ENCODE measurements around the genes PAM16 and NMRAL1.

GRCh38 chr16:3677437-3678576 lies 23.3 kb downstream of the DNASE1 start:
- PRO-cap, 2 experiments = no peak in any of the 2 experiments

DNA sequence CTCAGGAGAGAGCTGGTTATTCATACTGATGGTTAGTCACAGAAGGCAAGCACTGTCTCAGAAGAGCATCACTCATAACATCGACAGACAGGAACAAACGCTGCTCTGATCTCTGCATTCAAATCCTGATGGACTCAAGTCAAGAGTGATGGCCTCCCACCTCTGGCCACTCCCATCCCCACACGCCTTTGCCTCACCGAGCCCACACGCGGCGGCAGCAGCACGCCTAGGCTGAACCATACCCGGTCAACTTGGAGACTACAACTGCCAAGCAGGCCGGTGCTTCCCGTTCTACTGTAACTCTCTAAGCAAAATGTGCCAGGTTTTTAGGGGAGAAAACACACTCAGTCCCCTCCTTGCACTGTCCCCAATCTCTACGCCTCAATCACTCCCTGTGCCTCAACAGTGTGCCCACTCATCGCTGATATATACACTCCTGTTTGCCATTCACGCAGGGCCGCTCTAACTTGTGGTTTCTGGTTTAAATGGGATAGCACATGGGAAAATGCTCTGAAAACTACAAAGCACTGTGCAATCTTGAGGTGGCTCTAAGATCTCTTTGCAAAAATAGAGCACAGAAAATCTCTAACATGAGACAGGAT lies 55.9 kb downstream of the CREBBP start:
- PRO-cap, 2 experiments = peak in 1 of 2 experiments; most common minus-strand start position 230 of the sequence (in 1)

DNA sequence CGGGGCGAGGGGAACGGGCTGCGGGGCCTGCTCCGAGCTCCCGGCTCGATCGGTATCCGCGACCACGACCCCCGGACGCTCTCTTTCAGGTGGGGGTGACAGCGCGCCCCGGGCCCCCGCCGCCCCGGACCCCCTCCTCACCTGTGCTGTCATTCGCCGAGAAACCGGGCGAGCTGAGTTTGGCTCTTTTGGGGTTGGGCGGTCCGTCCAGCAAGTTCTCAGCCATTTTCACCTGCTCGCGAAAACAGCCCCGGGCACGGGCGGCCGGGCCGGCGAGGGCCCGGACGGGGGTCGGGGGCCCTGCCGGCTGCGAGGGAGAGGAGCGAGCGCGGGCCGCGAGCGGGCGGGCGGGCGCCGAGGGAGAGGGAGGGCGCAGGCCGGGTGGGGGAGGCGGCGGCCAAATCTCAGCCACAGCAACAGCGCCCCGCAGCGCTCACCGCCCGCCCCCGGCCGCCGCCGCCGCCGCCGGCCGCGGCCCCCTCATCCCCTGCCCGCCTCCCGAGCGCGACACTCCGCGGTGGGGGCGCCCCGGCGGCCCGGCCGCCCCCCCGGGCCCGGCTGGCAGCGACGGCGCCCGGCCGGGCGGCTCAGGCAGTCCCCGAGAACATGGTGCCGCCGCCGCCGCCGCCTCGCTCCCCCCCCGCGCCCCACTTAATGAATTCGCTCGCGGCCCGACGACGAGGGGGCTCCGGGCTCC lies 674 bp downstream of the CREBBP start:
- PRO-cap, 2 experiments = peak in 2 of 2 experiments; most common plus-strand start position 483 of the sequence (in 1); most common minus-strand start position 503 of the sequence (in 1)

DNA sequence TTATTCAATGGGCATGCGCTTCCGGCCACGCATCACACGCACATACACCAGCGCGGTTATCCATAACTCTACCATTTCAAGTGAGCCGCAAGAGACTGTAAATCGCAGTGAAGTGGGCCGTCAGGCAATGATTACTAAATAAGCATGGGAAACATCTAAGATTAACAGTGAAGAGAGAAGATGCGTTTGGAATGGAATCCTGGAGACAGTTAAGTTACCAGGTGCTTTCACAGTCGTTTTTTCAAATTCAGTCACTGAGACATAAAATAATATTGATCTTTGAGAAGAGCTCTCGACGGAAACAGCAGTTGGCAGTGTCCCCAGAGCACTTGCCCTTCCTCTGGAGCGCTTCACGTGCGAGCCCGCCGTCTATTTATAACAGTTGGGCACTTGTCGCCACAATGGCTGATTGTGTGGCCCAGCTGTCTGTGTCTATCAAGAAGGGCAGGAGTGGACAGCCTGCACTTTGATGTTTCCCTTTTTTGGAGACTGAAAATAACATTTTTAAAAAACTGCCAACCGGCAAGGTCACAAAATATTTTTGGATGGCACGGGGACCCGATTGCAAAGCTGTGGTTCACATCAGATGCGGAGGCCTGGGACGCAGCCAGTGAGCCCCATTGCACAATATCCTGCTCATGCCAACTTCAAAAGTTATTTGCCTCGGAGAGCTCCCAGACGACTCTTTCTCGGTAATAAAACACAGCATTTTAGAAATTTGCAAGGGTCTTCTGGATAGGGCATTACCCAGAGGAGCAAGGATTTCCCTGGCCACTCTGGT lies 62.9 kb downstream of the ADCY9 start:
- PRO-cap, 2 experiments = no peak in any of the 2 experiments

GRCh38 chr16:4093804-4094127 lies 22.5 kb downstream of the ADCY9 start:
- PRO-cap, 2 experiments = no peak in any of the 2 experiments

DNA sequence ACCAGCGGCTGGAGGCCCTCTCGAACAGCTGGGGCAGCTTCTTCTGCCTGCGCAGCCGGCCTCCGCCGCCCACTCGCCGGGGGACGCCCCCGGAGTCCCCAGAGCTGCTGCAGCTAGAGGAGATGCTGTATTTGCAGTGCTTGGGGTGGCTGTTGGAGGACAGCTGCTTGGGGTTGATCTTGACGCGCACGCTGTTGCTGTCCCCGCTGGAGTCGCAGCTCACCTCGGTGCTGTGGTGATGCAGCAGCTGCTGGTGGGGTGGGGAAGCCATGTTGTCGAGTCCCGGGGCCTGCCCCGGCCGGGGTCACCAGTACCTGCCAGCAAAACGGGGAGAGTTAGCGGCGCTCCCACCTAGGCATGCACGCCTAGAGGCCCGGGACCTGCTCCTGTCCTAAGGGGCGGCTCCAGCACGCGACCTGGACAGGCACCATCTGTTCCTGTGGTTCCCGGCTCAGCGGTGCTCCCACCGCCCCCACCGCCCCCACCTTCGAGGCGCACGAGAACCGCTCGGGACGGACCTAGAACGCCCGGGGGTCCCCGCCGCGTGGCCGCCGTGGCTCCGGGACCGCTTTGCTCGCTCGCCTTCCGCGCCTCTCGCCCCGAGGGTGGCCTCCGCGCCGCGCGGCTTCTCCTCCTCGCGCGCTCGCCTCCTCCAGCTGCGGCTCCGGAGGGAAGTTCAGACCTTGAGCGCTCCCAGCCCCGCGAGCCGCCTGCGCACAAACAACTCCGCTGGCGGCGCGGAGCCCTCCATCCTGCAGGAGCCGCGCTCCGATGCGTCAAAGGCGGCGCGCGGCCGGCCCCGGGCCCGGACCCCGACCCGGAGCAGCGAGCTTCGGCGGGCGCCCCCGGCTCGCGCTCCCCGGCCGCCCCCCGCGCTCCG lies 830 bp downstream of the ADCY9 start:
- PRO-cap, 2 experiments = peak in 1 of 2 experiments; most common minus-strand start position 658 of the sequence (in 1)

GRCh38 chr16:4247444-4248026 lies 5.7 kb upstream of the SRL start:
- PRO-cap, 2 experiments = no peak in any of the 2 experiments

GRCh38 chr16:4263373-4264063 lies 9.3 kb downstream of the TFAP4 start:
- PRO-cap, 2 experiments = no peak in any of the 2 experiments

- PRO-cap, 2 experiments = no peak in any of the 2 experiments
Measured at GRCh38 chr16:4324014-4324612, 8.2 kb downstream of the GLIS2 start.

GRCh38 chr16:4350486-4351824 lies at the start of gene PAM16:
Gene PAM16 (minus strand): TSS chr16:4351321.
- PRO-cap, 2 experiments = peak in 1 of 2 experiments; most common minus-strand start chr16:4351263 (in 1)

DNA sequence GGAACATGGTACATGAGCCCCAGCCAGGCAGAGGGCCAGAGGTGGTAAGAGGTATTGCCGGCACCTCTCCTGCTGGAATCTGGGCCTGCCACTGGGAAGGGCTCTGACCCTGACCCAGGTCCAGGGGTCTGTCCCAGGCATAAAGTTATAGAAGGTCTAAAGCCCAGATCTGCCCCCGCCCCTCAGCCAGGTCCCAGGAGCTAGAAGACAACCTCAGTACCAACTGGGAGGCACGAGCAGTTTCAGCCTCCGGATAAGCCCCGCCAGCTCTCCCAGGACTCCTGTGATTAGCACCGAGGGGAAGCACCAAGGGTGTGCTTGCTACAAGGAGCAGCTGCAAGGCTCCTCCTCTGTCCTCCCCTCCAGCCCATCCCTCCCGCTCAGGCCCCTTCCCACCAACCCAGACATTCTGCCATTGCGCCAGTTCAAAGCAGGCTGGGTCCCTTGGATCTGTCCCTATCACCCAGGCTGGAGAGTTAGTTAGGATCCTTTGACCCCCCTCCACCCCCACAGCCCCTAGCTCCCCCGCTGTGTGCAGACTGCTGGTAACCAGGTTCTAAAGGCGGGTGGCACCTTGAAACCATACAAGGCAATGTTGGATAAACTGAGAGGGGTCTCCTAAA lies 2.2 kb upstream of the VASN start:
- PRO-cap, 2 experiments = peak in 2 of 2 experiments; most common minus-strand start position 387 of the sequence (in 2)

DNA sequence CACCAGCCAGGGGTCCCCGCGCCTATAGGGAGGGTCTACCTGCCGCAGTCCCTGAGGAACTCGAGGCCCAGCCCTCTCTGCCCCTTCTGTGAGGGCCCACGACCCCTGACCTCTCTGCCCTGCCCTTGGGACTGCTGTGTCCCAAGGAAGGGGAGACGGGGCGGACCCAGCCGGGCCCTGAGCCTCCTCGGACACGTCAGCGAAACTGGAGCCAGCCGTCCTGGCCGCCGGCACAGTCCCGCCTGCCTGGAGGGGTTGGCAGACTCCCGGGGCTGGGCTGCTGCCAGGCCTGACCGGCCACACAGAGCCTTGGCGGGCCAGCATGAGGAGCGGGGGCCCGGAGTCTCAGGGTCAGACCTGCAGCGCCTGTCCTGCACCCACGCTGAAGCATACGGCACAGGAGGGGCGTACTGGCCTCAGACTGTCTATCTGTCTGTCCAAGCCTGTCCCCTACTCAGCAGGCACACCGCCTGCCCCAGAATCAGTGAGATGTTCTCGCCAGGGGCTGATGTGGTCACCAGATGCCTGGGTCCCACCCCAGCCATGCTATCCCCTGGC lies 4.5 kb downstream of the VASN start:
- PRO-cap, 2 experiments = peak in 1 of 2 experiments; most common minus-strand start position 483 of the sequence (in 1)

DNA sequence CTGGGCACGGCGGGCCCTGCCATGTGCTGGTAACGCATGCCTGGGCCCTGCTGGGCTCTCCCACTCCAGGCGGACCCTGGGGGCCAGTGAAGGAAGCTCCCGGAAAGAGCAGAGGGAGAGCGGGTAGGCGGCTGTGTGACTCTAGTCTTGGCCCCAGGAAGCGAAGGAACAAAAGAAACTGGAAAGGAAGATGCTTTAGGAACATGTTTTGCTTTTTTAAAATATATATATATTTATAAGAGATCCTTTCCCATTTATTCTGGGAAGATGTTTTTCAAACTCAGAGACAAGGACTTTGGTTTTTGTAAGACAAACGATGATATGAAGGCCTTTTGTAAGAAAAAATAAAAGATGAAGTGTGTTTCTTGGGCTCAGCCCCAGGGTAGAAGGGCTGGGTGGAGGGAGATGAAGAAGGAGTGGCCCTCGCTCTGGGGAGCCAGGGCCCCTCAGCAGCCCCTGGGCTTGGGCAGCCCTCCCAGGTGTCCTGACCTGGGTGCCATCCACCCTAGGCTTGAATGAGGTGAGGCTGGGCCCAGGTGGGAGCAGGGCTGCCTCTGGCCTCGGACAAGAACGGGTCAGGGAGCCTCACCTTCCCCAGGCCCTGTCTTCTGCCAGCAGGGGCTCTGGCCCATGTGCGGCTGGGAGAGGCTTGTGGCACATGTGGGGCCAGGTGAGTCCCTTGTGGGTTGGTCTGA lies 11.7 kb downstream of the VASN start:
- PRO-cap, 2 experiments = peak in 2 of 2 experiments; most common minus-strand start position 166 of the sequence (in 2)

DNA sequence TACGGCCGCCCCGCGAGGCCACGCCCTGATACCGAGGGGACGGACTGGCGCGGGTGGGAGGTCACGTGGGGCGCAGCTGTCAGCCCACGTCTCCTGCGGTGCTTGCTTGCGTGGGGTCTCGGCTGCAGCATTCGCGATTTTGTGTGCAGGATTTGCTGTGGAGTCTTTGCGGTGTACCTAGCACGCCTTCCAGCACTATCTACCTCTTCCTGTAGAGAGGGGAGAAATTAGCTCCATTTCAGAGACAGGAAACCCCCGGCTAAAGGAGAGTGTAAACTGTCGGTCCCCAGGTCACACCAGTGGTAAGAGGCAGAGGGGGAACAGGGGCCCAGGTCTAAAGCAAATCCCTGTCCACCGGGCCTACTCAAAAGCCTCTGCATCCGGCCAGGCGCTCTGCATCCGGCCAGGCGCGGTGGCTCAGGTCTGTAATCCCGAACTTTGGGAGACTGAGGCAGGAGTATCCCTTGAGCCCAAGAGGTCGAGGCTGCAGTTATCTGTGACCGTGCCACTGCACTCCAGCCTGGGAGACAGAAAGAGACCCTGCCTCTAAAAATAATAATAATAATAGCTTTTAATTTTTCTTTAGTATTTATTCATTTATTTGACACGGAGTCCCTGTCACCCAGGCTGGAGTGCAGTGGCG lies 478 bp upstream of the CORO7 start:
- PRO-cap, 2 experiments = peak in 2 of 2 experiments; most common plus-strand start position 34 of the sequence (in 1)

GRCh38 chr16:4473969-4474856 lies at the start of gene NMRAL1:
Gene NMRAL1 (minus strand): TSS chr16:4474625.
- PRO-cap, 2 experiments = peak in 1 of 2 experiments; most common plus-strand start chr16:4474766 (in 1); most common minus-strand start chr16:4474555 (in 1)

DNA sequence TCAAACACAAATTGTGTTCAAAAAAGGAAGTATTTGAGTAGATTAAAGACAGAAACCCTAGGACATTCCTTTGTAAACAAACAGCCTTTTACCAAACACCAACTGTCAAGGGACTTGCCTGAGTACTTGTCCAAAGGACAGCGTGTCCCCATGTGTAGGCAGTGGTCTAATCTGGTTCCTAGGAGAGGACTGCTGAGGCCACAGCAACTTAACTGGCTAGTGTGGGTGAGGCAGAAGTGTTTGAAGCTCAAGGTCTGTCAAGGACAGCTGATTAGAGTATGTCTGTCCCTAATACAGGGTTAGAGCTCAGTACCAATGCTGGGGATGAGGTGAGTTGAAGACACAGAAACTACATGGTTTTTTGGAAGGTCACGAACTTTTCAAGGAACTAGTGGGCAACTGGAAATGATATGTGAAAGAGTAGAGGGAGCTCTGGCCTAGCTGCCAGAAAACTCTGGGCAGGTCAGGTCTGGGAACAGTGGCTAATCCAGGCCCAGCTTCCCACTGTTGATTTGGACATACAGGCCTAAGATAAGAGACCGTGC lies 10.1 kb downstream of the HMOX2 start:
- PRO-cap, 2 experiments = no peak in any of the 2 experiments

DNA sequence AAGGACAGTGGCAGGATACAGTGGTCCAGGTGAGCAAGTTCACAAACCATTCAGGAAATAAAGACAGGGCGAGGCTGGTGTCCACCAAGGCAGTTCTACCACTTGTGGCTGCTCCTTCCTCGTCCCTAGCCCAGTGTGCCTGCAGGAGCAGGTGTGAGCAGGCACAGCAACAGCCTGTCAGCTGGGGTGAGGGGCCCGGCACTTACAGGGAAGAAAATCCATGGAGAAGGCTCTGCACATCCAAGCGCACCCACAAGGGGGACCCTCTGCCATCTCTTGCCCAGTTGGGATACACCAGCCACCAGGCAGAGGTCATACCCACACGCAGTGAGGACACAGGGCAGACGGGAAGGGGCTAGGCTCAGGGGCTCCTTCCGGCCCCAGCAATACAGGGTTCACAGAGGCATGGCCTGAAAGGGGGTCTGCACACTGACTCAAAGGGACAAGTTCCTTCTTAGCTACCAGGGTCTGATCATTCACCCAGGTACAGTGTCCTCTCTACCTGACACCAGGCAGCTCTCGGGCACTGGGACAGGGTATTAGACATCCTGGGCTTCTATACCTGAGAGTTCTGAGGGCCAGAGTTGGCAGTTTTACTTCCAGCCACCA lies 27.0 kb downstream of the CDIP1 start:
- PRO-cap, 2 experiments = no peak in any of the 2 experiments

- PRO-cap, 2 experiments = no peak in any of the 2 experiments
Measured at GRCh38 chr16:4529052-4529851, 9.3 kb downstream of the CDIP1 start.

- PRO-cap, 2 experiments = peak in 2 of 2 experiments; most common minus-strand start chr16:4616181 (in 2)
Measured at GRCh38 chr16:4615764-4616402, 1.2 kb upstream of the UBALD1 start.

- PRO-cap, 2 experiments = peak in 2 of 2 experiments; most common plus-strand start chr16:4664922 (in 2); most common minus-strand start chr16:4664572 (in 1)
Measured at GRCh38 chr16:4664499-4665629, 28.5 kb upstream of the NUDT16L1 start.